Measurements from ENCODE around the gene GPANK1.

DNA sequence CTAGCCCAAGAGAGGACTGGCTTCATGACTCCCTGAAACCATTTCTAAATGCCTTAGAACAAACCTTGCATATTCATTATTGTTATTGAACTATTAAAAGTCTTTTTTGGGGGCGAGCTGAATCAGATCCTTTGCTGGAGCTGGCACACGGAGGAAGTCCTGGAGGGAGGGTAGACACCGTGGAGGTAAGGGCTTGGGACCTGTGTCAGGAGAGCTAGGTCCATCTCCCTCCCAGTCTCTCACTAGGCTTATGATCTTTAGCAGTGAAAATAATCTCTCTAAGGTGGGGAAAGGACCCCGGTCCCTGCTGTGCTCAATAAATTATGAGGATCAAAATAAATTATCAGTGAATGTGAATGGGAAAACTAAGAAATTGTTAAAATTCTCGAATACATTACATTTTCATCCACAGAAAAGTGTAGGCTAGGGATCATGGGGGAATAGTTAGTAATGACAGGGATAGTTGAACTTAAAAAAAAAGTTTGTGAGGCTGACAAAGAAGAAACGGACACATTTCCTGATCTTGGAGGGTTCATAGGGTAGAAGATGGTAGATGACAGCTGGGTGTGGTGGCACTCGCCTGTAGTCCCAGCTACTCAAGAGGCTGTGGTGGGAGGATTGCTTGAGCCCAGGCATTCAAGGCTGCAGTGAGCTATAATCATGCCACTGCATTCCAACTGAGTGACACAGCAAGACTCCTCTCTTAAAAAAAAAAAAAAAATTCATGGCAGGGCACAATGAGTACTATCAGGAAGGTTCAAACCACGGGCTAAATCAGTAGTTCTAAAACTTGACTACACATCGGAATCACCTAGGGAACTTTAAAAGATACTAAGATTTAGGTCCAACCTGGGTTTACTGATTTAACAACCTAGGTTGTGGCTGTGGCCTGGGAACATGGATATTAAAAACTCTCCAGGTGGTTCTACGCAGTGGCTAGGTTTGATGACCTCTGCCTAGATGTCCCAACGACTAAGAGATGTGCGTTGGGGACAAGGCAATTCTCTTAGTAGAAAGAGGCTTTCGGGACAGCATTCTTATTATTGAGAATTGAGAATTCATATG lies 2.1 kb upstream of the MICA start:
- PRO-cap, result unidirectional peak, minus-strand start at position 611 of the sequence

GRCh38 chr6:31402347-31403289 lies 777 bp upstream of the MICA start:
- PRO-cap, result no peak

- PRO-cap, result no peak
Observed at GRCh38 chr6:31533058-31533399, 4.3 kb downstream of the MCCD1 start.

DNA sequence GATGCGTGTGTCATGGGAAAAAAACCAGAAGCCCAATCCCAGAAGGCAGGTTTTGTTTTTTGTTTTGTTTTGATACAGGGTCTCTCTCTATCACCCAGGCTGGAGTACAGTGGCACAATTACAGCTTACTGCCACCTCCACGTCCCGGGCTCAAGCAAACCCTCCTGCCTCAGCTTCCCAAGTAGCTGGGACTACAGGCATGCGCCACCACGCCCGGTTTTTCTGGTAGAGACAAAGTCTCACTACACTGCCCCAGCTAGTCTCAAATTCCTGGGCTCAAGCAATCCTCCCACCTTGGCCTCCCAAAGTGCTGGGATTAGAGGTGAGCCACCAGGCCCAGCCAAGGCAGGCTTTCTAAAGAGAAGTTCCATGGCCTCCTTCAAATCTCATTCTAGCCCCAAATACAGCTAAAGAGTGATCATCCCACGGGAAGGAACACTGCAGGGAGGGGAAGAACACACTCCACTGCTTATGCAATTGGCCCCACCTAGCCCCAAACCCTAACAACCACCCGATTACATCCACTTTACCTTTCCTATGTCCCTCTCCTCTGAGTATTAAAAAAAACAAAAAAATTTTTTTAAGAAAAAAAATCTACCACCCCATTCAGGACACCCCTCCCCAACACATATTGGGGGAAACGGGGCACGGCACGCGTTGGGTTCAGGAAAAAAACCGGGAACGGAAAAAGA lies 5.3 kb downstream of the MCCD1 start:
- PRO-cap, result no peak

- PRO-cap, result no peak
Observed at GRCh38 chr6:31581205-31581850, 896 bp downstream of the LTB start.

DNA sequence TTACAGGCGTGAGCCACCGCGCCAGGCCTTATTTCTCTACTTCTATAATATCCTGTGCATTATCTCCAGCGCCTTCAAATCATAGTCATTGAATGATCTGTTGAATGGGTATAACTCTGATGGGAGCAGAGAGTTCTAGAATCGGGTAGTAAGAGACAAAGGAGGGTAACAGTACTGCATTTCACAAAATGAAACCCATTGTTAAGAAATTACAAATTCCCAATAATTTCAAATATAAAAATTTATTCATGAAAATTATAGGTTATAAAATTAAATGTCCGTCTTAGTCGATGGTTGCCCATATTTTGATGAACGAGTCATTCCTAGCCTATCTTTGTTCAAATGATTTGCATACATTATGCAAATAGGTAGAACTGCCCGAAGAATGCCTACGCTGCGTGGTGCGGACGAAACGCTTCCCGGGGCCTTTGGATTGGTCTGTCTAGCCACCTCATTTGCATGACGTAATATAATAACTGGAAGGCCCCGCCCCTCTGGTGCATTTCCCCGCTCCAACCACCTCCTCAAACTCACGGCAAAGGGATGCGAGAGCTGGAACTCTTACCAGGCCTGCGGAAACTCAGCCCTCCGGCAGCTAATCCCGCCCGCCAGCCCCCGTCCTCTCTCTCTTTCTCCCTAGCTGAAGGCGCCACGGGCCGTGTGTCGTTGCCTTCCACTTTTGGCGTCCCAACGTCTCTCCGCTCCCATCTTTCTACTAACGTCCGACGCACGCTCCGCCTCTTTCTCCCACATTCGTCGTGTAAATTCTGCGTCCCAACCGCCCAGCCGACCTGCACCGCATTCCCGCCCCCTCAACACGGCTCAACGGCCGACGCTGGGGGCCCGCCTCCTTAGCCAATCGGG lies 659 bp upstream of the PRRC2A start:
- PRO-cap, result bidirectional peak, plus-strand start at position 503 of the sequence, minus-strand start at position 387 of the sequence; bidirectional peak, plus-strand start outside the sequence, minus-strand start at position 717 of the sequence

- PRO-cap, result no peak
Observed at GRCh38 chr6:31622273-31623230, 2.0 kb downstream of the PRRC2A start.

GRCh38 chr6:31661320-31661594 lies 679 bp upstream of the C6orf47 start:
- PRO-cap, result no peak

DNA sequence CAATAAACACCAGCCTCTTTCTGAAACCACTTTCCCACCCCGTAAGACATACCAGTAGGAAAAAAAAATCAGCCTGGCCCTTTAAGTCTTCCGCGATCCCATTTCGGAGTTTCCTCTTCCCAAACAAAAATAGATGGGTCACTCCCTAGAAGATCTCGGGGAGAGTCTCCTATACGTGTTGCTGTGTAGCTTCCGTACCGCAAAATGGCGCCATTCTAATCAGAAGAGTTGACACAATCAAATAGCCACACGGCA lies at the start of gene GPANK1:
Gene GPANK1, minus strand, starts transcription at position 209 of the 255 bp plus-strand sequence.
- PRO-cap, result bidirectional peak, plus-strand start outside the sequence, minus-strand start at position 209 of the sequence

DNA sequence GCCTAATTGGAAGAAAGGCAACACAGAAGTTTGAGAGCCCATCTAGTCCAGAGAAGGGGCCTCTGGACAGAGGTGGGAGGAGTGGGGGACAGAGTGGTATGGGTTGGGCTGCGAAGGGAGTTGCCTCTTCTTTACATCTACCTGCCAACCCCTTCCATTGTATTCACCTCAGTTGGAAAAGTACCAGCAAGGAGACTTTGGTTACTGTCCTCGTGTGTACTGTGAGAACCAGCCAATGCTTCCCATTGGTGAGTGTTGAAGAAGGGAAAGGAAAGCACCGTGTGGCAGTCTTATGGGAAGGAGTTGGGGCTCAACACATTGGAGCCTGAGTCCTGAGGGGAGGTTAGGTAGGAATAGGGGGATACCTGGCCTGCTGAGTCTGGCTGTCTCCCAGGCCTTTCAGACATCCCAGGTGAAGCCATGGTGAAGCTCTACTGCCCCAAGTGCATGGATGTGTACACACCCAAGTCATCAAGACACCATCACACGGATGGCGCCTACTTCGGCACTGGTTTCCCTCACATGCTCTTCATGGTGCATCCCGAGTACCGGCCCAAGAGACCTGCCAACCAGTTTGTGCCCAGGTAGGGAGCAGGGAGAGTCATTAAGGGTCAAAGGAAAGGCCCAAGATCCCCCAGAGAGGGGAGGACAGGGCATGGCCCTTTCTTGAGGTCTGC lies 713 bp upstream of the LY6G5B start:
- PRO-cap, result no peak

DNA sequence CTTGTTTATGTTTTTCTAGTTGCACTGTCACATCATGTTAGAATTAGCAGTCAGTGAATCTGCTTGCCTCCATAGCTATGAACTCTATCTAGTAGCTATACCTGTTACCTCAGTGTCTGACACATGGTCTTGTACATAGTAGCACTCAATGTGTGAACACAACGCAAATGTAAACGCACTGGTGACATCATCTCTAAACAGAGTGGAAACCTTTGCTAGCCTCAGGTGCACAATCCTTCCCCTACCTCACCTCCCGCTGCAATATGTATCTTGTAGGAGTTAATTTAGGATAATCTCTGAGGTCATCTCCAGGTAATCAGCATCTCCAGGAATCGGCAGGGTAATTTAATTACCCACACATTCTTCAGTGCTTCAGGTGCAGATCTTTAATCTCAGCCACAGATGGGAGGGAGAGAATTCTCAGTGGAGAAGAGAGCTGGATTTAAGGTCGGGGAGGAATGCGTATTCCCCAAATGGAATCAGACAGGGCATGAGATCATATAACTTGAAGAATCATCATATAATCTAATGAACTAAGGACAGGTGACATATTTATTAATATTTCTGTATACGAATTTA lies 9.9 kb downstream of the MSH5 start:
- PRO-cap, result no peak

DNA sequence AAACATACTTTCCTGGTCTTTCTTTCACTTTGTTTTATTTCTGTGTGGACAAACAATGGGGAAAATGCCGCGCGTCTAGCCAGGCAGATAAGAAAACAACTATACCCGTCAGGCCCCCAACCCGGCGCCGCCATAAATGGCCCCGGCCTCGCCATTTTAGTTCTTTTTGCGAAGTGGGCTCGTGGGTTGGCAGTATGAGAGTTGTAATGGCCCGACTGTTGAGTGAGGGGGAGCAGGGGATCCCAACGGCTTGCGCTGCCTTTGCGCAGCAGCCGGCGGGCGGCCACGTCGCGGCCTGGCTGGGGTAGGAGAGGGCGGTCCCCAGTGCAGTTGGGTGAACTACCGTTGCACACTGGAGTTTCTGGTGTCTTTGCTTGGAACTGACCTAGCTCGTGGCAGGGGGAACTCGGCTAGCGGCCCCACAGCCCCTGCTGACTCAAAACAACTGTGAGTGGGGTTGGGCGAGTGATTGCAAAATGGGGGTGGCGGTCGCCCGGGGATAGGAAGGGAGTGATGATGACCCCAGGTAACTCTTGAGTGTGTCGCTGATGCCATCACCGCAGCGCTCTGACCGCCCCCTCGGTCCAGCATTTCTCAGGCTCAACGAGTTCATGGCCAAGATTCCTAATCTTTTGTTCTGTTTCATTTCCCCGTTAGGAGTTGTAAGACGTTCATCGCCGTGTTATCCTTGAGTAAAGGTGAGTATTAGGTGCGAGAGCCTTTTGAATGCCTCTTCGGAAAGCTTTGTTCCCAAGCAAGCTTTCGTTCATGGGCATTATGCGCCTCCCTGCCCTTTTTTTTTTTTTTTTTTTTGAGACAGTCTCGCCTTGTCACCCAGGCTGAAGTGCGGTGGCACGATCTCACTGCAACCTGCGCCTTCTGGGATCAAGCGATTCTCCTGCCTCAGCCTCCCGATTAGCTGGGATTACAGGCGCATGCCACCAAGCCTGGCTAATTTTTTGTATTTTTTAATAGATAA lies 7.5 kb downstream of the HSPA1B start:
- PRO-cap, result bidirectional peak, plus-strand start at position 163 of the sequence, minus-strand start outside the sequence; bidirectional peak, plus-strand start at position 355 of the sequence, minus-strand start at position 301 of the sequence; bidirectional peak, plus-strand start at position 590 of the sequence, minus-strand start at position 449 of the sequence

- PRO-cap, result no peak
Observed at GRCh38 chr6:31847303-31848296, 15.0 kb downstream of the NEU1 start.

- PRO-cap, result no peak
Observed at GRCh38 chr6:31875099-31875575, 3.7 kb downstream of the SLC44A4 start.

GRCh38 chr6:31880343-31880601 lies 1.5 kb upstream of the SLC44A4 start:
- PRO-cap, result no peak

DNA sequence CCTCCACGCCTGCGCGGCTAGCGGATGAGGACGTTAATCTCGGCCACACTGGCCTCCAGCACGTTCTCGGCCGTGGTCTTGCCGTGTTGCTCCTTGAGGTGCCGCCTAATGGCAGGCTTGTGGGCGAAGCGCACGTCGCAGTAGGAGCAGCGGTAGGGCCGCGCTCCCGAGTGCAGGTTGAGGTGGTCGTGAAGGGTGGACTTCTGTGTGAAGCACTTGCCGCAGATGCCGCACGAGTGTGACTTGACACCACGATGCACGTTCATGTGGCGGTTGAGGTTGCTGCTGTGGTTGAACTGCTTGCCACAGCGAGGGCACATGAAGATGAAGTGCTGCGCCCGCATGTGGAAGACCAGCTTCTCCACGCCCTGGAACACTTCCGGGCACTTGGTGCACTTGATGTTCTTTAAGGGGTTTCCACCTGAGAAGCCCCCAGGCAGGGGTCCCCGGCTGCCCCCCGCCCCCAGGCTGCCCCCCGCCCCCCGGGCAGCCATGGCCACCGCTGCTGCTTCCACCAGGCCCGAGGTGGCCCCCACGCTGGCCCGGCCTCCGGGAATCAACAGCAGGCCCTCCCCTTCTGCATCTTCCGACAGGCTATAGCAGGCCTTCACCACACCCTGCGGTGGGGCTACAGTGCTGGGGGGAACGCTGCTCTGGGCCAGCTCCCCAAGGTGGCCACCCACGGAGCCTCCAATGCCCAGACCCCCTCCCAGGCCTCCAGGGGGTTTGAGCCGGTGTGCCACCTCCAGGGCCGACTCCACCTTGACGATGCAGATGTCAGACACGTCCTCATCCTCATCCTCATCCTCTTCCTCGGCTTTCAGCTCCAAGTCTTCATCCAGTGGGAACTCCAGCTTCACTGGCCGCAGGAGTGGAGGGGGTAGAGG lies 1.7 kb downstream of the ZBTB12 start:
- PRO-cap, result no peak

DNA sequence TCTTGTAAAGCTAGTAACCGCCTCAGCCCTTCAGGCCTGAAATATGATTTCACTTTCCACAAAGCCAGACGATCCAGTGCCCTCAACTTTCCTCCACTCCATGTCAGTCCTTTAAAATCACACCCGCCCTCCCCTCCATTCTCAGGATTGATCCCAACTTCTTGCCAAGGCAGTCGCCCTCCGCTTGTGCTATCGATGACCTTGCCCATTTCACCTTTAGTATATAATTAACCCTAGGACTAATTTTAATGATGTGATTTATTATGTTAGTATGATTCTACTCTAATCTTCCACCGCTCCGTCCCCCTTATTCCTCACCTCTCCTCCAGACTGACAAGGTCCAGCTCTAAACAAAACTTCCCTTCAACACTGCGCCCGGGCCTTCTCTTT lies 739 bp upstream of the ZBTB12 start:
- PRO-cap, result bidirectional peak, plus-strand start at position 51 of the sequence, minus-strand start outside the sequence

DNA sequence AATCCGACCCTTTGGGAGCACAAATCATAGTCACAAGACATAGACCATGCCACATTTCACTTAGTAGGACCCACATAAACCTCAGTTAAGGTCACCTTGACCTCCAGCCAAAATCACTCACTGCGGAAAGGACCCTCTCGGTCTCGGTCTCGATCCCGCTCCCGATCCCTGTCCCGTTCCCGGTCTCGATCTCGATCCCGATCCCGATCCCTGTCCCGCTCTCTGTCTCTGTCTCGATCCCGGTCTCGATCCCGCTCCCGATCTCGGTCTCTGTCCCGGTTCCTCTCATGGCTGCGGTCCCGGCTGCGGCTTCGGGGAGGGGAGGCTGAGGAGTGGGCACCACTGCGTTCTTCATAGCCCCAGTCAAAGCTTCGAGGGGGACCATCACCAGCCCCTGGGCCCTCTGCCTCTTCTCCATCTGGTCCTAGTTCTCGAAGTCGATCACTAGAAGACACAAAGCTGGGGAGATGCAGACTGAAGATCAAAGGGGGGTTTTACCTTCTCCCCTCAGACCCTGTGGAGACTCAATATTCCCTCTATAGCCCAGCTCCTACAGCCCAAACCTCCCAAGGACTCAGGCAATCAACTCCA lies 4.2 kb downstream of the NELFE start:
- PRO-cap, result no peak

- PRO-cap, result no peak
Observed at GRCh38 chr6:31965575-31966005, 6.3 kb downstream of the DXO start.

- PRO-cap, result no peak
Observed at GRCh38 chr6:31972902-31973603, 890 bp downstream of the STK19 start.